Measurements from ENCODE around the gene LIPG.

DNA sequence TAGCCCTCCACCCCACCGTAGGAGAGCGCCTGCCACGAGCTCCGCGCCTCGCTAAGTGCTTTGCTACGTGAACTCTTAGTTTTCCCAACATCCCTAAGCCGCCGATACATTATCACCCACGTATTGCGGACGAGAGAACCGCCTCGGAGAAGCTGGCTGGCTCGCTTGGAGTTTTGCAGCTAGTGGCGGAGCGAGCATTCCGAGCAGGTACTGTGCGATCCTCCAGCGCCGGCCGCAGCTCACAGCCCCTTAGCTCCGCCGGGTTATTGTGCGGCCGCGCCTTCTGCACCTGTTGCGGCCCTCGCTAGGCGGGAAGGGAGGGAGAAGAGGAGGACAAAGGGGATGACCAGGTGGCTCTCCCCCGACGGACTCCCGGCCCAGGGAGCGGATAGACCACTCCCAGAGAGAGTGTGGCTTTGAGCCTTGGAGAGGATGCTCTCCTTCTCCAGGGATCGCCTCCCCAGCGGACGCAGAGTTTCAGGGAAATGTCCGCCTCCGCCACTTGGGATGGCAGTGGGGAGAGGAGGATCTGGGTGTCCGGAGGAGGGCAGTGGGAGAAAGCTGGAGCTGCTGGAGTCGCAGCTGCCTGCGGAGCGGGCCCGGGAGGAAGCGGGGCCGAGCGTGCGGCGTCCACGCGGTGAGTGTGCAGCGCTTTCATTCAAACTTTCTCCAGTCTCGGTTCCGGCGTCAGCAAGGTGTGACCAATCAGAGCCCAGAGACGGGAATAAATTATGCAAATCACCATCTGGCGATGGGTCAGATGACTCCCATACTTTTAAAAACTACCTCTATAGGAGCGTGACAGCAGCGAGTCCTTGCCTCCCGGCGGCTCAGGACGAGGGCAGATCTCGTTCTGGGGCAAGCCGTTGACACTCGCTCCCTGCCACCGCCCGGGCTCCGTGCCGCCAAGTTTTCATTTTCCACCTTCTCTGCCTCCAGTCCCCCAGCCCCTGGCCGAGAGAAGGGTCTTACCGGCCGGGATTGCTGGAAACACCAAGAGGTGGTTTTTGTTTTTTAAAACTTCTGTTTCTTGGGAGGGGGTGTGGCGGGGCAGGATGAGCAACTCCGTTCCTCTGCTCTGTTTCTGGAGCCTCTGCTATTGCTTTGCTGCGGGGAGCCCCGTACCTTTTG, at the start of gene LIPG:
Gene LIPG, plus strand, starts transcription at position 804 of the 1,131 bp plus-strand sequence.
- PRO-cap, result unidirectional peak, plus-strand start at position 807 of the sequence

DNA sequence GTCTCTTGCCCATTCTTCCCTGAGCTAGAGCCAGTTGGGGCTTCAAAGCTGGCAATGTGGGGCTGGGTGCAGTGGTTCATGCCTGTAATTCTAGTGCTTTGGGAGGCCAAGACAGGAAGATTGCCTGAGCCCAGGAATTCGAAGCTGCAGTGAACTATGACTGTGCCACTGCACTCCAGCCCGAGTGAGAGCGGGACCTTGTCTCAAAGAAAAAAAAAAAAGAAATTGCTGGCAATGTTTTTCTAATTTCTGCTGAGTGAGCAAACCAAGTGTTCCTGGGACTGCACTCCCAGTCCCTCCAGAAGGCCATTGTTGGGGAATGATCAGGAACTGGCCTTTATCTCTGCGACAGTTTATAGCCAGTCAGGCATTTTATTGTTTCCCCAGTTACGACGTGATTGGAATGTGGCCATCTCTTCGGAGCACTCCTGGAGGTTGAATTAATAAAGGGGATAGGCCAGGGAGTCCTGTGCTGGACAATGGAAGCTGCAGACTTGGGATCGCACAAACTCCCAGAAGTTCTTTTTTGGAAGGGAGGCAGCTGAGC, 57.1 kb downstream of the LIPG start:
- PRO-cap, result no peak

DNA sequence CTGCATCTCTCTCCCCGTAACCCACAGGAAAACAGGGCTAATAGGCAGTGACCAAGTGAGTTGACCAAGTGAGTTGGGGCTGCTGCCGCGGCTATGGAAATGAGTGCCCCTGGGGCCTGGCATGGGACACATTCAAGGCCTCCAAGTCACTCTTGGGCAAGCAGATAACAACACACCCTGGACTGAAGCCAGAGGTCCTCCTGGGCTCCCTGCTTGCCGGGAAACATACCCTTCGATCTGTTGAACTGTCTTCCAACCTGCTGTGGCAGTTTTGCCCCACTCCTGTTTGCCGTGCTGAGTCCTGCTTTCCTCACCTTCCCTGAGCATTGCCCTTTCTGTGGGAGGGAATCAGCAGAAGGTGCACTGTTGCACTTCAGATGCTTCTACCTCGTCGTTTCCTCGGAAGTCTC, 89.2 kb downstream of the LIPG start:
- PRO-cap, result no peak

DNA sequence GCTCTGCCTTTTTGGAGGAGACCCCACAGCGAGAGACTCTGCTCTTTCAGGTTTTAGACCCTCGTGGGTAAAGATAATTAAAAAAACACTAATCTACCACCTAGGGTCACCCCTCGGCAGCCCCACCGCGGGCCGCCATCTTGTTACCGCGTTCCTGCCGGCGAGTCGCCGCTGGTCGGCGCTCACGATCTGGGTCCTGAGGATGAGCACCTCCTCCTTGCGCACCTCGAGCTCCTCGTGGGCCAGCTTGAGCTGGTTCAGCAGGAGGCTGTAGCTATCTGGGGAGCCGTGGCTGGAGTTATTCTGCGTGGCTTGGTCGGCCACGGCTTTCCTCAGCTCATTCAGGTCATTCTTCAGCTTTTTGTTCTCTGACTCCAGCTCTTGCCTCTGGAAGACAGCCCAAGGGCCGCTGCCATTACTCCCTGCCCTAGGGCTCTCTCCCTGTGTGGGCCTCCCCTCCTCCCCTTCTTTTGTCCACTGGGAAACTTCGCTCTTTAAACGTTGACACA, 50.7 kb upstream of the ACAA2 start:
- PRO-cap, result no peak

- PRO-cap, result no peak
Measured at GRCh38 chr18:49958348-49959669, 145.5 kb upstream of the ACAA2 start.

GRCh38 chr18:50071081-50071749, 123.7 kb downstream of the MYO5B start:
- PRO-cap, result no peak

- PRO-cap, result no peak
Measured at GRCh38 chr18:50307506-50308085, 20.1 kb upstream of the CXXC1 start.

- PRO-cap, result no peak
Measured at GRCh38 chr18:50357263-50357687, 17.6 kb upstream of the SKA1 start.

- PRO-cap, result no peak
Measured at GRCh38 chr18:50614711-50615500, 55.0 kb downstream of the MAPK4 start.

DNA sequence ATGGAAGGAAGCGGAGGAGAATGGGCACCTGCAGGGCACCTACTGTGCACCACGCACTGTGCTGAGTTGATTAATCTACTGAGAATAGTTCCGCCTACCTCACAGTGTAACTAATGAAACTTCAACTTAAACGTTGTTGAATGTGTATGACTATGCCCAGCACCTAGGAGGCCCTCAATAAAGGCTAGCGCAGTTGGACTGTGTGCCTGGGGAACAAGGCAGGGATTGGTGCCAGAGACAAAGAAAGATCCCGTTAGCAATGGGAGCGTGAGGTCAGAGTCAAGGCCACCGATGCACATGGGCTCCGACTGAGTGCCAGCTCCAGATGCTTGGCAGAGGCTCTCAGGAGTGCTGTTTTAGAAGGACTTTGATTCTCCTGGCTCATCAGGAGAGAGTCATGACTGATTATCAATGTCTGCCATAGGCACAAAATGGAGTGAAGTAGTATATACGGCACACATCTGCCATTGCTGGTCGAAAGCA, 93.8 kb downstream of the MAPK4 start:
- PRO-cap, result no peak

DNA sequence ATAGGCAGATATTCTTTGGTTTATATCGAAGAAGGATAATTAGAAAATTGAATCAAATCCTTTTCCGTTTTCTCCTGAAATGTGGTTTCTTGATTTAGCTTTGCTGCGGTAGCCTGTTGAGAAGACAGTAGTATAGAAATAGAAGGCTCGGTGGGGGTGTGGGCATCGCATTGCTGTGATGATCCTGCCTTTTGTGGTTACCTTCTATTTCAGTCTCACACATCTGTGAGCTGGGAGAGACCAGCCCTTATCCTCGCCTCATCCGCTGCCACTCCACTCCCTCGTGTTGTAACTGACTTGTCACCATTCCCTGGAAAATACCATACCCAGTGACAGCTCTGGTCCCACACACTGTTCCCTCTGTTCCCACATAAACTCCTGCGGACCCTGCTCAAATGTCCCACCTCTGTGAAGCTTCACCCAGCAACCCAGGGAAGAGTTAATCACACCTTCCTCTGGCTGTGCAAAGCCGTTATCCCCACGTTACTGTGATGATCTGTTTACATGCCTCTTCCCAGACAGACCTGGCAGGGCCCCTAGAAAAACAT, 114.4 kb downstream of the MAPK4 start:
- PRO-cap, result no peak

DNA sequence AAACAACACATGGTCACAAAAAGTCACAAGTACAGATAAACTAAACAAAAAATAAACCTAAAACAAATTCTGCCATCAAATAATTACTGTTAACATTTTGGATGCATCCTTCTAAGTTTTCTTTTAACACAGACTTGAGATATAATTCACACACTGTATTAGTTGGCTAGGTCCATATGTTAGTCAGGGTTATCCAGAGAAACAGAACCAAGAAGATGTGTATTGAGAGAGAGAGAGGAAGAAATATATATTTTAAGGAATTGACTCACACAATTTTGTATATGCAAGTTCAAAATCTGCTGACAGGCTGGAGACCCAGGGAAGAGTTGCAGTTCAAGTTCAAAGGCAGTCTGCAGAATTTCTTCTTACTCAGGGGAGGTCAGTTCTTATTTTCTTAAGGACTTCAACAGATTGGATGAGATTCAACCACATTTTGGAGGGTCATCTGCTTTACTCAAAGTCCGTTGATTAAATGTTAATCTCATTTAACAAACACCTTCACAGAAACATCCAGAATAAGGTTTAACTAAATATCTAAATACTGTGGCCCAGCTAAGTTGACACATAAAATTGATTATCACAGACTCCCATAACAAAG, 23.0 kb upstream of the MRO start:
- PRO-cap, result no peak

- PRO-cap, result no peak
Measured at GRCh38 chr18:50877778-50878045, 1.2 kb upstream of the ME2 start.

GRCh38 chr18:51030389-51031470, 717 bp downstream of the SMAD4 start:
- PRO-cap, result bidirectional peak, plus-strand start at chr18:51030710, minus-strand start at chr18:51030636; bidirectional peak, plus-strand start at chr18:51030870, minus-strand start at chr18:51030806; unidirectional peak, minus-strand start at chr18:51030933

GRCh38 chr18:51065327-51065784, 35.3 kb downstream of the SMAD4 start:
- PRO-cap, result no peak

- PRO-cap, result no peak
Measured at GRCh38 chr18:51081141-51081993, 51.4 kb downstream of the SMAD4 start.

DNA sequence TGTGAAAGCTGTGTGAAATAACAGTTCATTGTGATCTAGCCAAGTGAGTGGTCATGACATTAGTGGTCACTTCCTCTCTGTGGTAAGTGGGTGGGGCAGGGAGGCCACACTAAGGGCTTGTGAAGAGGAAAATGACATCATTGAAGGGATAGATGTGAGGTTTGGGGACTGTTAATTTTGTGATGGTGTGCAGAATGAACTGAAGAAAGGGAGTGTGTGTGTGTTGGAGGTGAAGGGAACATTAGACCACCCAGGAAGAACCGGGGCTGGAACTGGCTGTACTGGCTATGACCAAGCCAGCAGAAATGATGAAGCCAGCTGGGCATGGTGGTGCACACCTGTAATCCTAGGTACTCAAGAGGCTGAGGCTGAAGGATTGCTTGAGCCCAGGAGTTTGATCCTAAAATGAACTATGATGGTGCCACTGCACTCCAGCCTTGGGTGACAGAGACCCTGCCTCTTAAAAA, 14.3 kb upstream of the MEX3C start:
- PRO-cap, result no peak

DNA sequence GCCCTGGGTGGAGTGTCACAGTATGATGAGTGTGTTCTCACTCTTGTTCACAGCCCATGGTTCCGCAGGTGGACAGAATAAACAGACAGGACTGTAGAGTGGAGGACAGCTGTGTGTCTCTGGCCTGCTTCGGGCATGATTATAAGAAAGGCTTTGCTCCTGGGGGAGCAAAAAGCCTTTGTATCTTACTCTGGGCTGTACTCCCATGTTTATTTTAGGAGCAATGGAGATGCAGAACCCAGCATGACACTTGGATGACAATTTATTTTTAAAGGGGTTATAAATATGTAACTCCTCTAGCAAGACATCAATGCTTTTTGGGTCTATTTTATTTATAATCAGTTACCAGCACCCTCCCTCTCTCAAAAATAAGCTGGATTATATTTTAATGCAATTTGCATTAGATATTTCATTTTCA, 371.8 kb upstream of the MEX3C start:
- PRO-cap, result no peak

DNA sequence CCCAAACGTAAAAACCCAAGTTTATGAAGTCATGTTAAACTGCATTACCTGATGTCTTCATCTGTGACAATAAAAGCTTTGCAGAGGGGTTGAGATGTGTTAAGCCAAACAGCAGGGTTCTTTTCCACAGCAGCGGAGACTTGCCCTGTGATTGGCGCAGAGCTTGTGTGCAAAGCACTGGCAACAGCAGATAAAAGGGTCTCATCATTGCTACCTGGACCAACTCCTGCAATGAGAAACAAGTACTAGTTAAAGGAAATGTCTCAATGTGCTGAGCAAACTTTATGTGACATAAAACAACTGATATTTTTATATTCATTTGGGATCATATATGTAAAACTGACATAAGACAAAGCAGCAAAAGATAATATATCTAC, 60.0 kb downstream of the MBD2 start:
- PRO-cap, result no peak

GRCh38 chr18:54254242-54254857, 15.0 kb upstream of the POLI start:
- PRO-cap, result no peak

Measured in mesothelial cell of epicardium (in vitro differentiated cells).